Frontal cortex (tissue), 2 donors: ENCODE measurements around the gene PRSS57.

DNA sequence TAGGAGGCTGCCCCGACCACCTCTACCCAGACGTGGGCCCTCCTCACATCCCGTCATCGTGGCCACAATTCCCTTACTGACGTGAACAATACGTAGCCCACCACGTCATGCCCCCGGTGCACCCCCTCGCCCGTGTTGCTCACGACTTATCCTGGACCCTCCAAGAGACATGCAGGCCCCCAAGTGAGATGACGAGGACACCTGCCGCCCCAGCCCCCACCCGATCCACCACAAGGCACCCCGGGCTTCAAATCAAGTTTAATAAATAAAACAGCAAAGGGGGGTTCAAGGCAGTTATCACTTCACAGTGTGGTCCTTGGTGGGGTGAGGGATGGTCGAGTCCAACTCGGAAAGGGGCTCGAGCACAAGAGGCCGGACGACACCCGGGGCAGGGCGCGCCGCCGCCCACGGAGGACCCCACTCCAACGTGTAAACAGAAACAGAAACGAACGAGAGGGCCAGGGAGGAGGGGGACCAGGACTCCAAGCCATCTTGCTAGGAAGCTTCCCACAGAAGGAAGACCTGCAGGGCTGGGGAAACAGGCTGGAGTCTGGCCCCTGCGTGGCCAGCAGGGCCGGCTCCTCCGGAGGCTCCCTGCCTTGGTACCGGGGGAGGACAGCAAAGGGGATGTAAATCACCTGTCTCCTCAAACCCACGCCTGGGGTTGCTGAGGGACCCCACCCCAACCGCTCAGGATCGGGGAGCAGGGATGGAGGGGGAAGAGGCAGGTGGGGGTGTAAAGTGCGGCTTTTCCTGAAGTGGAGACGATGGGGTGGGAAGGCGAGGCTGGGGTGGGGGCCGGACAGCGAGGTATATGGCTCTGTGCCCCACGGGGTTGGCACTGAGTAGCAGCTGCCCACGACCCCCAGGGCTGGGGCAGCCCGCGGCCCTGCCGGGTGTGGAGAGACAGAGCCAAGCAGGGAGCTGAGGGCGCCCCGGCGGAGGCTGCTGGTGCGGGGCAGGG is 14.4 kb upstream of the PLPP2 start:
- RAMPAGE, long total RNA = no peak

DNA sequence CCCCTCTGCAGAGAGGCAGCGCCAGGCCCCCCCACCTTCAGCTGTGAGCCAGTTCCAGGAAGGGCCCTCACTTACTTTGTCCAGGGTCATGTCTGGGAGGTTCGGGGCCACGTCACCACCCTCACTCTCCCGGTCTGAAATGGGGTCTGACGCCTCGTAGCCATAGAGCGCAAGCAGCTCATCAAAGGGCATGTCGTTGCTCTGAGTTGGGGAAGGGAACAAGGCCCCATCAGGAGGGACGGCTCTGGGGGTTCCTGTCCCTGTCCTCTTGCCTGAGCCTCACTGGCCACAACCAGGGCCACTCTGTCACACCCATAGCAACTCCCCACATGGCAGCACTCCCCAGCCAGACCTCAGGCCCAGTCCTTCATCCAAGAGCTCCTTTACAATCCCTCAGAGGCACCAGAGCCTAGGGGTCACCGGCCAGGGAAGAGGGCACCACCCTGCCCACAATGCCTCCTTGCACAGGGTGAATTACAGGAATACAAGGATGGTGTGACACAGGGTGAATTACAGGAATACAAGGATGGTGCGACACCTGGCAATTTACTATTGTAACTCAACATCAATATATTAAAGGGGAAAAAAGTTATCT is 16.7 kb downstream of the MIER2 start:
- RAMPAGE, long total RNA = no peak

GRCh38 chr19:488922-490031 is 7.0 kb upstream of the MADCAM1 start:
- RAMPAGE, long total RNA = no peak

GRCh38 chr19:491154-491749 is 5.0 kb upstream of the MADCAM1 start:
- RAMPAGE, long total RNA = no peak

DNA sequence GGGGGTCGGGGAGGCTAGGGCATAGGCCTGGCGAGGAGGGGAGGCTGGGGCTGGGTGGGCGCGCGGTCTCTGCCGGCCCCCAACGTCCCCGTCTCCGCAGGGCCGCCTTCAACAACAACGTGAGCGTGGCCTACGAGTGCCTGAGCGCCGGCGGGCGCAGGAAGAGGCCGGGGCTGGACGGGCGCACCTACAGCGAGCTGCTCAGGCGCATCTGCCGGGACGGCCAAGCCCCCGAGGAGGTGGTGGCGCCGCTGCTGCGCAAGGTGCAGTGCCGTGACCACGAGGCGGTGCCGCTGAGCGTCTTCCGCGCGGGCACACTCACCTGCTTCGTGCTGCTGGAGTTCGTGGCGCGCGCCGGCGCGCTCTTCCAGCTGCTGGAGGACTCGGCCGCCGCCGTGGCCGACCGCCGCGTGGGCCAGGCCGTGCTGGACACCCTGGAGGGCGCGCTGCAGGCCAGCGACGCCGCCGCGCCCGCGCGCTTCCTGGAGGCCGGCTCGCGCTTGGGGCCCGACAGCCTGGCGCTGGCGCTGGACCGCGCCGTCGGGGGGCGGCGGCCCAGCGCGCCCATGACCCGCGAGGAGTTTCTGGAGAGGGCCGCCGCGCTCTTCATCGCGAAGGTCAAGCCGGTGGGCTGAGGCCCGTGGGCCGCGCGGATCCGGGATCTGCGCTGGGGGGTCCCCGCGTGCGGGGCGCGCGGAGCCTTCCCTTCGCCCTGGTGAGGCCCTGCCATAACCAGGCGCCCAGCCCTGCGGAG is 11.7 kb downstream of the TPGS1 start:
- RAMPAGE, long total RNA = no peak

DNA sequence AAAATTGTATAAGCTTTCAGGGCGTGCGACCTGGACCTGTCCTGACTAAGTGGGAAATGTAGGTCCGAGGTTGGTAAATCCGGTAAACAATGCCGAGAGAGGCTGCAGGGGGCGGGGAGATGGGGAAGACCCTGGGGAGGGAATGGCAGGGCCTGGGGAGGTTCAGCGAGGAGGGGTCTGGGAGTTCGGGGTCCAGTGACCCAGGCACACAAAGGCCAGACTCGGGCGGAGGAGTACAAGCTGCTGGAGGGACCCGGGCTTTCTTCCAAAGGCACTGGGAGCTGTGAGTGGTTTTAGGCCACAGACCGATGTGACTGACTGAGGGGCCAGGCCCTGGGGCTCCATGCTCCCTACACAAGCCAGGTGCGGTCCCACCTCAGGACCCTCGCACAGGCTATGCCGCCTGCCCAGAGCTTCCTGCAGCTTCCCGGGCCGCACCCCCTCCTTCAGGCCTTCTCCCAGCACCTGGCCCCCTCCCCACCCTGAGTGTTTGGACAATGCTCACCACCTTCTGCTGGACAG is 3.1 kb upstream of the HCN2 start:
- RAMPAGE, long total RNA = no peak

- RAMPAGE, long total RNA = no peak
Observed at GRCh38 chr19:679300-680196, 3.4 kb downstream of the FSTL3 start.

DNA sequence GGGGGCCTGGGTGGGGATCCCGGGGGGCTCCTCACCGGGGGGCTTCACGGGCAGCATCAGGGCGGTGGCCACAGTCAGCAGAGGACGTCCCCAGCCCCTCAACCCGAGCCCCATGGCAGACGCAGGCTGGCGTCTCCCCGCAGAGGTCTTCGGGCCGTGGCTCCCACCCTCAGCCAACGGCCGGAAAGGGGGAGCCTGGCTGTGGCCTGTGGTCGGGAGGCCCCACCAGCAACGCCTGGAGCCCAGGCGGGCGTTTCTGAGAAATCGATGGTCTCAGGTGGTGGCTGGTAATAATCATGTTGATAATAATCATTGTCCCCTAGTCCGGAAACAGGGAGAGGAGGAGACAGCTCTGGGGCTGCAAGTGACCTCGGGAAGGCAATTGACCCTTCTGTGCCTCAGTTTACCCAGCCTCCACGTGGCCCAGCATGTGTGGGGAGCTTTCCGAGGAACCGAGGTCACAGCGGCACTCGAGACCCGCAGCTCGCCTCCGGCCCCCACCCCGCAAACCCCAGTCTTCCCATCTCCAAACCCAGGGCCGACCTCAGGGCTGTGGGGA is at the start of gene PRSS57:
PRSS57 (minus strand) TSS at position 136 of the 559 bp plus-strand sequence.
- RAMPAGE, long total RNA = no peak

- RAMPAGE, long total RNA = no peak
Observed at GRCh38 chr19:710023-710742, 1.4 kb downstream of the PALM start.

DNA sequence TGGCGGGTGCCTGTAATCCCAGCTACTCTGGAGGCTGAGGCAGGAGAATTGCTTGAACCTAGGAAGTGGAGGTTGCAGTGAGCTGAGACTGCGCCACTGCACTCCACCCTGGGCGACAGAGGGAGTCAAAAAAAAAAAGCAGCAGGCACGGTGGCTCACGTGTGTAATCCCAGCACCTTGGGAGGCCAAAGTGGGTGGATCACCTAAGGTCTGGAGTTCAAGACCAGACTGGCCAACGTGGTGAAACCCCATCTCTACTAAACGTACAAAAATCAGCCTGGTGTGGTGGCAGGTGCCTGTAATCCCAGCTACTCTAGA is 6.2 kb upstream of the MISP start:
- RAMPAGE, long total RNA = no peak

GRCh38 chr19:778702-779416 is 18.4 kb upstream of the PTBP1 start:
- RAMPAGE, long total RNA = no peak

GRCh38 chr19:805301-806316 is 8.4 kb downstream of the PTBP1 start:
- RAMPAGE, long total RNA = no peak

DNA sequence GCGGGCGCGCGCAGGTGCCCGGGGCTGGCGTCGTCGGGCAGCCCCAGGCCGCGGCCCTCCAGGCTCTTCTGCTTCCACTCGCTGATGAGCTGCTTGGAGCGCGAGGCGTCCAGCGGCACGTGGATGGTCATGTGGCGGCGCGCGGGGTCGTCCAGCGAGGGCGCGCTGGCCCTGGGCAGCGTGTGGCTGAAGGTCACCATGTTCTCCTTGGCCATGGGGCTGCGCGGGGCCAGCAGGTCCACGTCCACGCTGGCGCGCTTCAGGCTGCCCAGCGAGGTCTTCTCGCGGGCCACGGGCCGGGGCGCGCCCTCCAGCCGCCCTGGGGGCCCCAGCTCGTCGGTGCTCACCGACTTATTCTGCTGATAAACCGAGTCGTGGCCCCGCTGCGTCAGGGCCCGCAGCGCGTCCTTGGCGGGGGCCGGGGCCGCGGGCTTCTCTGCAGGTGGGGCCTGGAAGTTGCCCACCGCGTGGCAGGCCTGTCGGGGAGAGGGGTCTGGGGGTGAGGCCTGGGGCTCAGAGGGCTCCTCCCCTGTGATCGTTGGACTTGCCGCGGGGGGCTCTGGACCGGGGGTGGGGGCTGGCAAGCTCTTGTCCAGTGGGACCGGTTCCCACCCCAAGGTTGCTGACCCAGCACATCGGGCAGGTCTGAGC is 8.2 kb downstream of the PLPPR3 start:
- RAMPAGE, long total RNA = no peak

DNA sequence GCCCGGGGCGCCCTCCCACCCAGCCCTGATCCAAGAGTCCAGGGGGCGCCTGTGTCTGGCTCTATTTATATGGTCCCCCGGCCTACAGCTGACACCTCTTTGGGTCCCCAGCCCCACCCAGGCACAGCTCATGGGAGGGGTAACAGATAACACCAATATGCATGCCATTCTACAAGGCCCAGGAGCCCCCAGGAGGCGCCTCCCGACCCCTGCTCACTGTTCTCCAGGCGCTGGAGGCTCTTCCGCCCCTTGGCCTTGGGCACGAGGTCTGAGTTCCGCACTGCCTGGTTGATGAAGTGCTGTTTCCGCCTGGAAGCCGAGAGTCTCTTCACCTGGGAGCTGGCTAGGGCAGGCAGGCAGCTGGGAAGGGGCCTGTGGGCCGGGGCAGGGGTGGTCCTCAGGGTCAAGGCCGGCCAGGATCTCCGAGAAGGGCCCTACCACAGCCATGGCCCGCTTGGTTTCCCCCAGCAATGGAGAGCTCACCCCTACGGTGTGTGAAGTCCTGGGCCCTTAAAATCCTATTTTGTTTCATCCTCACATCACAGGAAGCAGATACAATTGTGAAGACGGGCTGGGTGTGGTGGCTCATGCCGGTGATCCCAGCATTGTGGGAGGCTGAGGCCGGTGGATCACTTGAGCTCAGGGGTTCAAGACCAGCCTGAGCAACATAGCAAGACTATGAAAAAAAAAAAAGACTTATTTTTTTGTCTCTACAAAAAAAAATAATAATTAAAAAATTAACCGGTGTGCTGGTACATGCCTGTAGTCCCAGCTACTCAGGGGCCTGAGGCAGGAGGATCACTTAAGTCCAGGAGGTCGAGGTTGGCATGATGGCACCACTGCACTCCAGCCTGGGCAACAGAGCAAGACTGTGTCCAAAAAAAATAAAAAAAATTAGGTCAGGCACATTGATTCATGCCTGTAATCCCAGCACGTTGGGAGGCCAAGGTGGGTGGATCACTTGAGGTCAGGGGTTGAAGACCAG is 9.1 kb upstream of the MED16 start:
- RAMPAGE, long total RNA = no peak

- RAMPAGE, long total RNA = no peak
Observed at GRCh38 chr19:924809-925244, 1.0 kb upstream of the ARID3A start.

GRCh38 chr19:1027007-1028062 is 927 bp downstream of the CNN2 start:
- RAMPAGE, long total RNA = no peak

DNA sequence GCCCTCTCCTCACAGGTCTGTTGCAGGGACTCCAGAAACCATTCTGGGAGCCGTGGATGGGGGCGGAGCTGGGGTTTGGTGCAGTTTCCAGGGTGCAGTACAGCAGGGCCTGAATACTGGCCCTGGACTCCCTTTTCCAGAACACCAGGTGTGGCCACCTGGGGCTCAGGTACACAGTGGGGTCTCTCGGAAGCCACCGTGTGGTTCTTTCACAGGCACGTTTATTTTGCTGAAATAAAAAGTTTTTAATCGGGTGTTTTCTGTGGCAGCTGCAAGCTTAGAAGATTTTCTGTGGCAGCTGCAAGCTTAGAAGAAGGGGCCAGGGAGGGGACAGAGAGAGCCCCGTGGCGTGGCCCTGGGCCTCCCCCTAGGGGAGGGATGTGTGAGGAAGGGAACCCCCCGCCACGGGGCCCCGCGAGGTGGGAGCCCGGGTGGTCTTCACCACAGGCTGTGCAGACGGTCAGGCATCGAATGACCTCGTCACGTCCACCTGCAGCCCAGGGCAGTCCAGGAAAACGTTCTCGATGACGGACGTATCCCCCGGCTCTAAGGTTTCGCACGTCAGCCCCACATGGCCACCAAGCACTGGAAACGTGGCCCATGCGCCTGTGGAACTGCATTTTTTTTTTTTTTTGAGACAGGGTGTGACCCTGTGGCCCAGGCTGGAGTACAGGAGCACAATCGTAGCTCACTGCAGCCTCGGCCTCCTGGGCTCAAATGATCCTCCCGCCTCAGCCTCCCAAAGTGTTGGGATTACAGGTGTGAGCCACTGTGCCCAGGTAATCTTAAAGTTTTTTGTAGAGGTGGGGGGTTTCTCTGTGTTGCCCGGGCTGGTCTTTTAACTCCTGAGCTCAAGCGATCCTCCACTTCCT is 8.6 kb downstream of the POLR2E start:
- RAMPAGE, long total RNA = no peak

DNA sequence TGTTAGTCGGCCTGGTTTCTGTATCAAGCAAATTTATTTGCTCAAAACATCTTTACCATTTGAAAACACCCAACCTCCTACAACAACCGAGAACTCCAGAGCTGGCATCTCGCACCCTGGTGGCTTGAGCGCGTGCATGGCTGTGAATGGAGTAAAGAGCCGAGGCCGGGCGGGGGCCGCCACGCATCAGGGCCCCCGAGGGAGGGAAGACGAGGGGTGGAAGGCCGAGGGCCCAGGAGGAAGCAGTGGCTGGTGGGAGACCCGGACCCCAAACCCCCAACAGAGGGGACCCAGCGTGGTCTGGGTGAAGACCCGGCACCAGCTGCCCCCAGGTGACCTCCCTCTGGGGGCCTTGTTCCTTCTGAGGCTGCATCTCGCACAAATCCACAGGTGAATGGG is 7.0 kb downstream of the POLR2E start:
- RAMPAGE, long total RNA = no peak

DNA sequence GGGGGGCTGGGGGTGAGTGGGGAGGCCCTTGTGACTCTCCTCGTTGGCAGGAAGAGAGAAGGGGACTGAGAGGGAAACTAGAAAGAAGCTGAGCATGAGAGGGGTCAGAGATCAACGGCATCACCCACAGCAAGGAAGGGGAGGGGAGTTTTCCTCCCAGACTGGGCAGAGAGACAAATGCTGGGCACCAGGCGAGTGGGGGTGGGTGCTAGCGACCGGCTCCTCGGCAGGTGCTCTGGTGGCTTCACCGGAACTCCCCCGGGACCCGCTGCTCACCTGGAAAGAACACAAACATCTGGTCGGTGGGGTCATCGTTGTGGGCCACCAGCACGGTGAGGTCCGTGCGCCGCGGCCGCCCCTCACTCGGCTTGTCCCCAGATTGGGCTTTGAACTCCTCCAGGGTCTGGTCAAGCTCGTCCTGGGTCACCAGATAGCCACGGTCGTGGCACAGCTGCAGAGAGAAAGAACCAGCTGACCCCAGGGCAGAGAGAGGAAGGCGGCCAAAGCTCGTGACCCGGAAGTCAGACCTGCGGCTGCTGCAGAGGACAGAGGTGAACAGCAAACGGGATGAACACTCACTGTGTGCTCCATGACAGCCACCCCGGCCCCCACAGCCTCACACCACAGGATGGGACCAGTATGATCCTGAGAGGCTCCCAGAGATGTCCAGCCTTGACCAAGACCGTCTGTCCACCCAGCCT is 1.4 kb downstream of the POLR2E start:
- RAMPAGE, long total RNA = no peak

DNA sequence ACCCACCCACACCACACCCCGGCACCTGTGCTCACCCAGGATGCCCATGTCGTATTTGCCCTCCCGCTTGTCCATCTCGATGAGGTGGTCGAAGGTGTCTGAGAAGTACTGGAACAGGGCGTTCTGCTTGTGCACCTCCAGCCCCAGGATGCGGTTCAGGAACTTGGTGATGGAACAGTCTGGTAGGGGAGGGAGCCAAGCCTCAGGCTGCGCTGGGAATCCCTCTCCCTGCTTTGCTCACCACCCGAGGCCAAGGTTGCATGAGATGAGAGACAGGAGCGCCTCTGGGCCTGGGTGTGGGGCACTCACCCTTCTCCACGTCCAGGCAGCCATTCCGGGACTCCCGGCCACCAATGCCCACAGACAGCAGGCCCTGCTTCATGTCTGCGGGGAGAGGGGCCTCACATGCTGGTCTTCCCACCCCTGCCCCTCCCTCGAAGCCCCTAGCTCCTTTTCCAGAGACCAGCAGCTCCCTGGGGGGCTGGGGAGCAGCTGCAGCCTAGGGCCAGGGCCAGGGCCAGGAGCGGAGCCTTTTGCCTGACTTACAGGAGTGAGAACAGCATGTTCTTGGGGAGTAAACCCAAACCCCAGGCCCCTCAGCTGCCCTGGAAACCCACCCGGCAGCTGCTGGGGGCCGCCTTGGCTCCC is 7.0 kb downstream of the GPX4 start:
- RAMPAGE, long total RNA = no peak